Subcutaneous preadipocyte (primary cell): ENCODE measurements around the genes ADAMTS8, SNX19 and OPCML.

GRCh38 chr11:130129931-130130393 lies 29.6 kb upstream of the ST14 start:
- CAGE, long polyA plus RNA = no peak

DNA sequence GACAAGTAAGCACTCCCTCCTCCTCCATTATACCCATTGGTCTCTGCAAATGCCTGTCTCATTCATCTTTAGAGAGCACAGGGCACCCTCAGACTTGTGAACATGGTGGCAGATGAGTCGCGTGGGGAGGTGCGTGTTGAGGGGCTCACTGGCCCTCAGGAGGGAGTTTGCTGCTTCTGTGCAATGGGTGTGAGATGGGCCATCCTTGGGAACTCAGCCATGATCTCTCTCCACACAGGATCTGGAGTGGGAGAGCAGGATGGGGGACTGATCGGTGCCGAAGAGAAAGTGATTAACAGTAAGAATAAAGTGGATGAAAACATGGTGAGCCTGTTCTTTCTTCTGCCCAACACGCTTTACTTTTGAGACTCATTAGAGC lies 19.4 kb upstream of the ST14 start:
- CAGE, long polyA plus RNA = no peak

DNA sequence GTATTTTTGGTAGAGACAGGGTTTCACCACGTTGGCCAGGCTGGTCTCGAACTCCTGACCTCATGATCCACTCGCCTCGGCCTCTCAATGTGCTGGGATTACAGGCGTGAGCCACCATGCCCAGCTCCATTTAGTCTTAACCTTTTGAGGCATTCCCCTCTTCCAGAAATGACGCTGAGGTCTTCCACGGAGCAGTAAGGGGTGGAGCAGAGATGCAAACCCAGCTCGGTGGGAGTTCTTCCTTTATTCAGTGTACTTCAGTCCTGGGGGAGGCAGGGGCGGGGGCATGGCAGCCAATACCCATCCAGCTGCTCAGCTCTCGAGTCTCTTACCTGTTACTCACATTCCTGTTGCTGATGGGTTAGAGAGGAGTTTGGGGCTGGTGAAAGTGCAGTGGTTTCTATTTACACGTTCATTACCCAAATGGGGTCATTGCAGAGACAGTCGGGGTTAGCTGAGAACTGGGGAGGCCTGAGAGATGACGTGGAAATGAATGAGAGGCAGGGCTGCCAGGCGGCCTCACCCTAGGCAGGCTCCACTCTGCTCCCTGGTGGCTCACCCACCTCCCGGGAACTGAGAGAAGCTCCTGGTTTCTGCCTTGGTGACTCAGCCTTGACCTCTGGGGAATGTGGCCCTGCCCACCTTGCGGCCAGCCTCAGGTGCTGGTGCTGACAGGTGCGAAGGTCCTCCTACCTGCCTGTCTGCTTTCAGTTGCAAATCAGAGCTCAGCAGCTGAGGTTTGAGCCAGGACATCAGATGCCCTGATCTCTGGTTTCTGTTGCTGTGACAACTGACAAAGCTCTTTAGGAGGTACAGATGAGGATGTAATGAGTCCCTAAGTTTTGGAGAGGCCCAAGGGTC lies 13.4 kb upstream of the ST14 start:
- CAGE, long polyA plus RNA = no peak

- CAGE, long polyA plus RNA = no peak
Measured at GRCh38 chr11:130178385-130179258, 19.0 kb downstream of the ST14 start.

GRCh38 chr11:130220214-130220531 lies 60.6 kb downstream of the ST14 start:
- CAGE, long polyA plus RNA = no peak

- CAGE, long polyA plus RNA = no peak
Measured at GRCh38 chr11:130318739-130319057, 4.0 kb upstream of the ZBTB44 start.

GRCh38 chr11:130389280-130389796 lies 39.1 kb downstream of the ADAMTS8 start:
- CAGE, long polyA plus RNA = no peak

GRCh38 chr11:130418923-130419176 lies 9.6 kb downstream of the ADAMTS8 start:
- CAGE, long polyA plus RNA = no peak

GRCh38 chr11:130427375-130428665 lies at the start of gene ADAMTS8:
ADAMTS8 (minus strand) TSS chr11:130428609.
- CAGE, long polyA plus RNA = no peak

DNA sequence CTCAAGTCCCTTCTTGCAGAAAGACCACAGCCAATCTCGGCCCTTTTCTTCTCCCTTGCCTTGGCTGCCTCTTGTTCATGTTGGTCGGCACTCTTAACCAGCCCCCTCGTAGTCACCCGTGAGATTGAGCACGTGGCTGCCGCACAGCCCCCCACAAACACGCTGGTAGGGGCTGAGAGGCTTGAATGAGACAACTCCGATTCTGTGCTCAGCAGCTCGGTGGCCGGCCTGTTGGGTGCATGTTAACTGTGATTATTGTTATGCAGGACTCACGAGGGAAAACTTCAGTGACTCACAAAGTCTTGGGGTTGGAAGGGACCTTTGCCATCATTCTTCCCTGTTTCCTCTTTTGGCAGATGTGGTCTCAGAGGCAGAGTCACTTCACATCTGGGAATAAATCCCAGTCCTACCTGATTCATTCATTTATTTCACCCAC lies 75.1 kb downstream of the ADAMTS15 start:
- CAGE, long polyA plus RNA = no peak

DNA sequence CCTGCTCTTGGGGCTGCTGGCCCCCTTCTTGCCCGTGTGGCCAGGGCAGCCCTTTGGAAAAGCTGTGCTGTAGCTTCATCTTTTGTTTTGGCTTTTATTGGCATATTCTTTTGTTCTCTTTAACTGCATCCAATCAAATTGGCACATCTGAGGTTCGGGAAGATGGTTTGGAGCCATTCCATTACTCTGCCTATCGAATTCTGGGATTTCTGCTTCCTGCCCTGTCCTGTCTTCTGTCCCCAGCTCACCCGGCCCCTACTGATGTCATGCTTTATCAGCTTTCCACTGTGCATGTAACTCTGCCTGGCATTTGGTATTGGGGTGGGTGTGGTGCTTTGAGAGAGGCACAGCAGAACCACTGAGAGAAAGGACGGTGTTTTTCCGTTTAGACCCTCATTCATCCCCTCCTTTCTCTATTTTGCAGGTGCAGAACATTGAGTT lies 80.4 kb downstream of the ADAMTS15 start:
- CAGE, long polyA plus RNA = no peak

DNA sequence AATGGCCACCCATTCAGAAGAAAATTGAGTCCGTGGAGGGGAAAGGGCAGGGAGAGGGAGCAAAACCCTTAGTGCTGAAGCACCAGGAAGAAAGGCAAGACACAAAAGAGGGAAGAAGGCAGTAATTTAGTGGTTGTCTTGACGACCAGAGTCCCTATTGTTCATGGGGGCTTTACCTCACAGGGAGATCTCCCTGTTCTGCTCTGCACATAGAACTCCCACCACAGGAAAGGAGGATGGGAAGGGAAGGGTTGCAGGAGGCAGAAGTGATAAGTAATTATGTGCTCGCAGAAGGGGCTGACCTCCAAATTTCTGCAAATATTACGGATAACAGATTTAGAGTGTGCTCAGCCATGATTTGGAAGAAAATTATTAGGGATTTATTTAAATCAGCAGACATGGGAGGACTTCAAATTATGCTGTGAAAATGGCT lies 23.3 kb downstream of the SNX19 start:
- CAGE, long polyA plus RNA = no peak

GRCh38 chr11:130915688-130916771 lies at the start of gene SNX19:
SNX19 (minus strand) TSS chr11:130916479.
- CAGE, long polyA plus RNA = no peak

DNA sequence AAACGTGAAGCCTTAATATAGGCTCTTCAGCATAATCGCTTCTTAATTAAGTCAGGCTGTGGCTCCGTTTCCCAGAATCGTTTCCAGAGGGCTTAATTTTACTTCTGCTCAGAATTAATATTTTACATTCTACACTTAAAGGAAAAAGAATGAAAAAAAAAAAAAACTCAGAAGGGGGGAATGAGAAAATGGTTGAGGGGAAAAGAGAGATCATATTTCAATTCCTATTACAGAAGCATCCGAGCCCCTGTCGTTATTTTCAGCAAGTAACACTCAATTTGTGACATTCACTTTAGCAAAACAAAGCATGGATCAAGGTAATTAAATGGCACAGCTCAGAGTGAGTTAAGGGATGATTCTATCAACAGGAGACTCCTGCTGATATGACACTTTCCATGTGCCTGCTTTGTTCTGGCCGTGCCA lies 272.5 kb downstream of the NTM start:
- CAGE, long polyA plus RNA = no peak

DNA sequence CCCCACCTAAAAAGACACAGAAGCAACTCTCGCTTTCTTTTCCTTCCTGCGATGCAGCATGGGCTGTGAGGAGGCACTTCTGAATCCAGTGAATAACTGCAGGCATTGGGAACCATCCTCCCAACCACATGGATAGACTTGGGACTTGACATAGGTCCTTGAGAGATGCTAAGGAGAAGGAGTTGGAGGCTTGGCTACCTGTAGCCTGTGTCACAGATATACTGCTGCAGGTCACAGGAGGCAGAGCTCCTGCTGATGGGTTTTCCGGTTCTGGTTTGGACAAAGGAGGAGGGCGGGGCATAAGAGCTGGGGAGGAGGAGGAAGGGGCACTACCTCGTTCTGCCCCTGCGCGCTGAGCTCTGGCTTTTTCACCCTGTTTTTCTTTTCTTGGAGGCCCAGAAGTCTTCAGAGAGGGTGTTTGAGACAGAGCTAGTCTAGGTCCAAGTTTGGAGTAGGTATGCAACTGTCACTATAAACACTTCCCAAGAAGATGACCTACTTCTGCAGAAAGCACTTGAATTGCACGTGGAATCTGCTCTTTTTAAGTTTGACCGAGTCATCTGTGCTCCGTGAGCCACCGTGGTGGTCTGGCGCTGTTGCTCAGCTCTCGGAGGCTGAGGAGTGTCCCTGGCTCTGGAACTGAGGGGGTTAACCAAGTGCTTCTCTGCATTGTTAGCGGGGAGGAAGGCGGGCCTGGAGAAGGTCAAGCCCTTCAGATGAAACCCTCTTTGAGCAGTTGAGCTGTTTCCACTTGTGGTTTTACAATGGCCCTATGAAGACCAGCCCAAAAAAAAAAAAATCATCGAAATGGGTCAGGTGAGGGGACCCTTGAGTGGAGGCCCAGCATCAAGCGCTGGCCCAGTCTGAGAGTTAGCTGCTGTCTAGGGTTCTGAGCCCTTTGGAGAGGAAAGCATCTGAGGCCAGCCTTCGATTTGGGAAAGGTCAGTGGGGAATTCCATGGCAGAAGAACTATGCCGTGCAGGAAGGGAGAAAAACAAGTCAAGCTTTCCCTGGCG lies 286.3 kb downstream of the NTM start:
- CAGE, long polyA plus RNA = no peak

DNA sequence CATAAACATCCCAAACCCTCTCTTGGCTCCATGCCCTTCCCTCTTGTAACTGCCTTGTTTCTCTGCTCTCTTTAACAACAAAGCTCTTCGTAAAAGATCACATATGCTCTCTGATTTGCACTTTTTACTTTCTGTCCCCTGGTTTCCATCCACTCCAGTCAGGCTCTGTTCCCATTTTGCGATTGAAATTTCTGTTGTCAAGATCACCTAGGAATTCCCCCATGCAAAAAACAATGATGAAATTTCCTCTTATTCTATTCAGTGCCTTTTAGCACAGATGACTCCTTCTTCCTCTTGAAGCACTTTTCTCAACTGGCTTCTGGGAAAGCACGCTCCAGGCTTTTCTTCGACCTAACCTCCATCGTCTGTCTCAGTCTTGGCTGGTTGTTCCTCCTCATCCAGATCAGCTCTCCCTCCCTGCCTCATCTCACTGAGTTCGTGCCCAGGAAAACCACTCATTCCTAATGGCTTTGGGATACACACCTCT lies 478.9 kb downstream of the OPCML start:
- CAGE, long polyA plus RNA = no peak

DNA sequence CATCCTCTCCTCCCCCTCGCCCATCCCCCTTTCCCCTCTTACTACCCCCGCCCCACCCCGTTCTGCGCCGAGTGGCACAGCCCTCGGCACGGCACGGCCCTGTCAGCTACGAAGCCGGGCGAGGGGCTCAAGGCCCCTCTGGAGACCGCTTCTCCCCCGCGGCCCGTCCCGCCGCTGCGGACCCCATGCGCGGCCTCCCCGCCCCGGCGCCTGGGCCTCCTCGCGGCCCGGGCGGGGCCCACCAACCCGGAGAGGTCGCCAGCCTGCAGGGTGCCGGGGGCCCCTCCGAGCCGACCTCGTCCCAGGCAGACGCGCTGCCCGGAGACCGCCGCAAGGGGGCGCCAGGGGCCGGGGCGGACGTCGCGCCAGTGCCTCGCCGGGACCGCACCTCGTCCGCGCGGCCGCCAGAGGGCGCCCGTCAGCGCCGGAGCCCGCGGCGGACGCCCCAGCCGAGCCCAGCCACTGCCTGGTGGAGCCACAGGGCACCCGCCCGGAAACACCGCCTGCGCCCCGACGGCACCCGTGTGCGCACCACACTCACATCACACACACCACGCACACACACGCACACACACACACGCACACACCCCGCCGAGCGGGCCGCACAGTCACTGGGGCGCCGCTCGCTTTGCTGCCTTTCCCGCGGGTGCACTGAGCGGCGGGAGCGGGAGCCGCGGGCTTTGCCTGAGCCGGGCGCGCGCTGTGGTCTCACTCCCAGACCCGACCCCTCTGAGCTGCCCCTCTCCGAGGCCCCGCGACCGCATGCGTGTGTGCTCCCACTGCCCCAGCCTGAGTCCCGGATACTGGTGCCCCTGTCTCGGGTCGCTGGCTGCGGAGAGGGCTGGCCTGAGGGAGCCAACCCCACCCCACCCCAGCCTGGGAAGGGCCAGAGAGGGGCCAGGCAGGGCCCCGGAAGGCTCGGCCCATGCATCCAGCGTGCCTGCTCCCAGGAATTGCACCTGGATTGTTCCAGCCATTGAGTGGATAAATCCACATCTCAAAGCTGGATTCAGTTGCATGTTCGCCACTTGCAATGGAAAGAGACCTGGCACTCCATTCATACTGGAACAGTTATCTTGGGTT lies 449.4 kb downstream of the OPCML start:
- CAGE, long polyA plus RNA = no peak

DNA sequence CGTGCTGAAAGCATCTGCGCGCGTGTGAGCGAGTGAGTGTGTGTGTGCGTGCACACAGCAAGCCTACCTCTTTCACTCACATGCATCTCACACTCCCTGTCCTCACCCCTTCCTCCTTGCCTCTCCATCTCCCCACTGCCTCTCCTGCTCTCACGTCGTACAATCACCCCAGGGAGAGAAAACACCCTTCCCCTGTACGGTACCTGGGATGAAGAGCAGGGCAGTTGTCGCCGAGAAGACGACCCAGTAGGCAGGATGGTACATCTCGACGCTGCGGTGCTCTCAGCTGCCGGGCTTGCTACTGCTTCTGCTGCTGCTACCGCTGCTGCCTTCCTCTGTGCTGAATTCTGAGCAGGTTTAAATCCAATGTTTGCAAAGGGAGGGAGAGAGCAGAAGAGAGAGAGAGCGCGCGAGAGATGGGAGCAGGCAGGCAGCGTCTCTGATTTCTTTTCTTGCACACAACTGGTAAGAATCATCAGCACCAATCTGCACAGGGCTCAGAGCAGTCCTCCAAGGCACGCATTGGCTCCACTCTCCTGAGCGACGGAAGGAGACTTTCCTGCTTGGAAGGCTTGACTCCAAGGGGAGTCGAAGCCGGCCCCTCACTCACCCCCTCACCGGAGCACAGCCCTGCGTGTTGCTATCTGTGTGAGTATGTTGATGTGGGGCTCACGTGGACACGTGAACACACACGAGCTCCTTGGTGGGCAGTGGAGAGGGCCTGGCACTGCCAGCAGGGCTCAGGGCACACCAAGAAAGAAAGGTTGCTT lies at the start of gene OPCML:
TSS of gene OPCML (minus strand) at position 441 of the 770 bp plus-strand sequence.
- CAGE, long polyA plus RNA = no peak

DNA sequence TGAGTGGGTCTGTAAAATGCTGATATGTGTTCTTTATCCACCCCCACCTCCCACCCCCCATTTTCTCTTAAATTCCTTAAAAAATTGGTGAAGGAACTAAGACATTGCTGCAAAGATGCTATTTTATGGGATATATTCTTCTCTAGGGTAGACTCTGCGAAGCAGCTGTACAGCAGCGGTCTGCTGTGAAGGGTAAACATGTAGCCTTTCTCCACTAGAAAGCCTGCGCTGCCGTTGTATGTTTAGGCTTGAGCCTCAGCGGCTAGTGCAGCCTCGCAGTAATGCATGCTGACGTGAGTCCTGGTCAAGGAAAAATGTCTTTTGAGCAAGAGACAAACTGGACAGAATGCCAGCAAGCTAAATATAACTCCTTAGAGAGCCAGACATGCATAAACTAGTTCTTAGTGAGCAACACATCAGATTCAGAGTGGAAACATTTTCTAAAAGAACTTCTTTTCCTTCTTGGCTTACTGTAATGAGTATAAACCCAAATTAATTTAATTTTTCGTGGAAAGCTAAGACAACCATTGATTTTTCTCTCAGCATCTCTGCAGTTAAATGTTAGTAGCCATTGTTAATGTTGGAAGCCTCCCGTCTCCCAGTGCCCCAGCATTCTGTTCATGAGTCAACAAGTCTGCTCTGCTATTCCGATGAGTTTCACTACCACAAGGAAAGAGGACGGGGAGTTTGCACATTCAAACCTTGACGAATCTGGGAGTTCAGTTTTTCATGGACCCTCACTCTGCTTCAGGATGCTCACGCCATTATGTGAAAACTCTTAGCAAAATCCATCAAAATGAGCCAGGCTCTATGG lies 51.3 kb downstream of the JAM3 start:
- CAGE, long polyA plus RNA = no peak

GRCh38 chr11:134168100-134168395 lies 55.7 kb downstream of the NCAPD3 start:
- CAGE, long polyA plus RNA = no peak